Ovary (tissue), 7 donors: ENCODE measurements around a stretch of chr13.

- PRO-cap, 7 experiments: peak in 2 of 7 experiments; most common plus-strand start chr13:111844355 (in 2)
- RAMPAGE, long total RNA, 2 experiments: no peak in any of the 2 experiments
Observed at GRCh38 chr13:111844288-111844430, 222.8 kb upstream of the SOX1 start.

GRCh38 chr13:112229462-112229974, 146.6 kb upstream of the SPACA7 start:
- PRO-cap, 7 experiments: no peak in any of the 7 experiments
- RAMPAGE, long total RNA, 2 experiments: no peak in any of the 2 experiments

DNA sequence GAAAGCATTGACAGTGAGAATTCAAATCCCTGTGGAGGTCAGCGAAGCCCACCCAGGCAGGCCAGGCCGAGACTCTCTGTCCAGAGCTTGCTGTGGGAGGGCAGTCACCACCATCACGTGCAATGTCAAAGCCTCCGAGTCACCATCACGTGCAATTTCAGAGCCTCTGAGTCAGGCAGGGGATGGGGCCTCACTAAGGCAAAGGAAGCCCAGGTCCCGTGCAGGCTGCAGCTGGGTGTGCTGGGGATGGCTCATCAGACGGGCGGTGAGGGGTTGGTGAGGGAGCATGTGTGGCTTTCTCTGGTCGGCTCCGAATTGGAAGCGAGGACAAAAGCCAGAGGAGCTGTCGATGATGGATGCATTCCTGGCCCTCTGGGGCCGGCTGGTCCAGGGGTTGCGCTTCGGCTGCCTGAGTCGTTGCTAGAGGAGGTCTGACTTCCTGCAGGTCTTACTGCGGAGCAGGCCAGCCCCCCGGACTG, 18.8 kb downstream of the SPACA7 start:
- PRO-cap, 7 experiments: no peak in any of the 7 experiments
- RAMPAGE, long total RNA, 2 experiments: no peak in any of the 2 experiments

DNA sequence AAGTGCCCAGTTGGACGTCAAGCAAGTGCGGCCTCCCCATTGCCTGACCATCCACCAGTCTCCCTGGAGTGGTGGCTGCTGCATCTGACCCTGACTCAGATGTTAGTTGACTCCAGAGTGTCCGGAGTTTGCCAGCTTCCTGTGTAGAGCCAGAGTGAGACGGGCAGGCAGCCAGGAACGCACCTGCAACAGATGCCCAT, 45.9 kb upstream of the ATP11A start:
- PRO-cap, 7 experiments: no peak in any of the 7 experiments
- RAMPAGE, long total RNA, 2 experiments: no peak in any of the 2 experiments

GRCh38 chr13:112670045-112670470, 19.8 kb upstream of the ATP11A start:
- PRO-cap, 7 experiments: no peak in any of the 7 experiments
- RAMPAGE, long total RNA, 2 experiments: no peak in any of the 2 experiments

DNA sequence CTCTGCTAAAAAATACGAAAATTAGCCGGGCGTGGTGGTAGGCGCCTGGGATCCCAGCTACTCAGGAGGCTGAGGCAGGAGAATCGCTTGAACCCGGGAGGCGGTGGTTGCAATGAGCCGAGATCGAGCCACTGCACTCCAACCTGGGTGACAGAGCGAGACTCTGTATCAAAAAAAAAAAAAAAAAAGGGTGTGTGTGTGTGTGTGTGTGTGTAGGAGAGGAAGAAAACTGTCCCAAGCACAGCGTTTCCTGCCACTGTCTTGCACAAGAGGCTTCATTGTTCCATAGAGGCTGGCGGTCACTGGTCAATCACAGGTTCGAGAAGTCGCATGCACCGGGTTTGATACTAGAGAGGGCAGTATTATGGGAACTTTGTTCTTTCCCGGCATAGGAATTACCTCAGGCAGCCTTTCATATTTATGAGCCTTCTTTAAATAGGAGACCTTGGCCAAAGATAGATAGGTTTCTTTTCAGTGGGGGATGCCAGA, 1.5 kb downstream of the ATP11A start:
- PRO-cap, 7 experiments: no peak in any of the 7 experiments
- RAMPAGE, long total RNA, 2 experiments: no peak in any of the 2 experiments

DNA sequence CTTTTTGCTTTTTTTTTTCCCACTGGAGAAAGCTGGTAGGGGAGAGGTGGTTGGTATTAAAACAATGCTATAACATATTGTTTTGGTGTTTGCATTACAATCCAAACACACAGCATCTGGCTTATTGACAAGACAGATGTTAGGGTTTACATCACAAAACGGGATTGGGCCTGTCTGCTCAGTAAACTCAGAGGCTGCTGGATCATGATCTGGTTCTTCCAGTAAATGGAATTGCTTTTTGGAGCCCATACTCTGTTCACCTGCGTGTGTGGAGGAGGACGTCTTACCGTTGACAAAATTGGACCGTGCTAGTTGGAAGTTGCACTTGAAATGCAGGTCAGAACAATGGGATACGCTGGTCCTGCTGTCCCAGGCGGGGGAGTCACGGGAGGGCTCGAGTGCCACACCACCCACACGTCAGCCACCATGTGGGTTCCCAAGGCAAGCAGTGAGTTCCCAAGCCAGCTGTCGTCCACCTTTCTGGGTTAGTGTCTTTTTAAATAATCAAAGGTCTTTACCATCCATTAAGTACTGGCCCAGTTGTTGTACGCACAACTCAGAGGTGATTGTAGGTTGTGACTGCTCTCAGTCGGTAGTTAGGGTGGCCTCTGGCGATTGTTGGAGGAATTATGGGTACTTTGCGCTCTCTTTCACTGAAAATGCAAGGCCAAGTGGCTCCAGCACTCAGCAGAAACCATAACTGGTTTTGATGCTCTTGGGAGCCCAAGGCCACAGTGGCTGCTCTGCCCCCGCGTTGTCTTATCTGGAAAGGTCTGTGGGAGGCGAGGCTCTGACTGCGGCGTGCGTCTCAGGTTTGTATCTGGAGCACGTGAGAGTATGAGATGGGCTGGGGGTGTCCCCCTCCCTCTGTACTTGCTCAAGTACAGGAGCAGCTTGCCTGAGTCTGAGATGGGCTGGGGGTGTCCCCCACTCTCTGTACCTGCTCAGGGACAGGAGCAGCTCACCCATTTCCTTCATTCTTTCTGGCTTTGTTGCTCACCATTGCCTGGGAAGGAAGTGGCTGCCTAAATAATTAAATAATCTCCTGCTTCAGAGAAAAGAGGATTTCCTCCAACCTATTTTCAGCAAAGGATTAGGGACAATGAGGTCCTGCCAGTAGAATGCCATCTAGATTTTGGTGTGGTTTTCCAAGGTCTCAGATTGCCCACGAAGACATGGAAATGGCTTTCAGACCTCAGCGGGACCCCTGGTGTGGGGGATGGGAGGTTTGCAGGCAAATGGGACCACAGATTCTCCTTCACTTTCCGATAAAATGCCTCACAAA, 14.3 kb downstream of the ATP11A start:
- PRO-cap, 7 experiments: peak in 1 of 7 experiments; most common plus-strand start position 901 of the sequence (in 1); most common minus-strand start position 568 of the sequence (in 1)
- RAMPAGE, long total RNA, 2 experiments: no peak in any of the 2 experiments

GRCh38 chr13:112740539-112741169, 50.8 kb downstream of the ATP11A start:
- PRO-cap, 7 experiments: peak in 7 of 7 experiments; most common plus-strand start chr13:112740770 (in 5); most common minus-strand start chr13:112740696 (in 5)
- RAMPAGE, long total RNA, 2 experiments: no peak in any of the 2 experiments

GRCh38 chr13:112767656-112768185, 77.9 kb downstream of the ATP11A start:
- PRO-cap, 7 experiments: no peak in any of the 7 experiments
- RAMPAGE, long total RNA, 2 experiments: no peak in any of the 2 experiments

- PRO-cap, 7 experiments: no peak in any of the 7 experiments
- RAMPAGE, long total RNA, 2 experiments: no peak in any of the 2 experiments
Observed at GRCh38 chr13:112814762-112815369, 125.0 kb downstream of the ATP11A start.

GRCh38 chr13:112884189-112884765, 84.7 kb upstream of the MCF2L start:
- PRO-cap, 7 experiments: no peak in any of the 7 experiments
- RAMPAGE, long total RNA, 2 experiments: no peak in any of the 2 experiments

DNA sequence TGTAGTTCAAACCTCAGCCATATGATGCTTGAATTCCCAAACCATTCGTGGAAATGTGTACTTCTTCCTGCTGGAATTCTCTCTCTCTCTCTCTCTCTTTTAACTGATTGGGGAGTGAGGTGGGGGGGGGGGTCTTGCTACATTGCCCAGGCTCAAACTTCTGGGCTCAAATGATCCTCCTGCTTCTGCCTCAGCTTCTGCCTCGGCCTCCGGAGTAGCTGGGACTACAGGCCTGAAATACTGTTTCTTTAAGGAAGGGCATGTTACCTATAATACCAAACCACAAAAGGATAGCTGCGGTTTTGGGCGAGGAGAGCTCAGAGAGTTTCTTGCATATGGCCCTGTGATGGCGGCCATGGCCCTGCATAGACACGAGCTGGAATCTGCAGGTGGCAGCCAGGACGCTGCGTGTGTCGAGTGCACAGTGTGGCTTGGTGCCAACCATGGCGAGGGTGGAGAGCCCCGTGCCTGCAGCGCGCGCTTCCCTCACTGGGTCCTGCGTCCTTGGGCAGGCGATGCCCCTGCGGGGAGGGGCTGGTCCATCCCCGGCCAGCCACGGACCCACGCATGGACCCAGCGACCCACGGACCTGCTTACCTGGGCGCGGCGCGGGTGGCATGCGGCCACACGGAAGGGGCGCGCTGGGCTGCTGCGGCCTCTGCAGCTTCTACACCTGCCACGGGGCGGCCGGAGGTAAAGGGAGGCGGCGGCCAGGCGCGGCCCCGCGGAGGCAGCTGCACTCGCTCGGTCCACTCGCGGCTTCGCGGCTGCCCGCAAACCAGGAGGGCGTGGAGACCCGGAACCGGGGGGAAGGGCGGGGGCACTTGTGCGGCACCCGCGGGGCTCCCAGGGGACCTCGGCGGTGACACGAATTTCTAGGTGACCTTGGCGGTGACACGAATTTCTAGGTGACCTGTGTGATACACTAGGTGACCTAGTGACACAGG, 719 bp upstream of the MCF2L start:
- PRO-cap, 7 experiments: no peak in any of the 7 experiments
- RAMPAGE, long total RNA, 2 experiments: no peak in any of the 2 experiments

DNA sequence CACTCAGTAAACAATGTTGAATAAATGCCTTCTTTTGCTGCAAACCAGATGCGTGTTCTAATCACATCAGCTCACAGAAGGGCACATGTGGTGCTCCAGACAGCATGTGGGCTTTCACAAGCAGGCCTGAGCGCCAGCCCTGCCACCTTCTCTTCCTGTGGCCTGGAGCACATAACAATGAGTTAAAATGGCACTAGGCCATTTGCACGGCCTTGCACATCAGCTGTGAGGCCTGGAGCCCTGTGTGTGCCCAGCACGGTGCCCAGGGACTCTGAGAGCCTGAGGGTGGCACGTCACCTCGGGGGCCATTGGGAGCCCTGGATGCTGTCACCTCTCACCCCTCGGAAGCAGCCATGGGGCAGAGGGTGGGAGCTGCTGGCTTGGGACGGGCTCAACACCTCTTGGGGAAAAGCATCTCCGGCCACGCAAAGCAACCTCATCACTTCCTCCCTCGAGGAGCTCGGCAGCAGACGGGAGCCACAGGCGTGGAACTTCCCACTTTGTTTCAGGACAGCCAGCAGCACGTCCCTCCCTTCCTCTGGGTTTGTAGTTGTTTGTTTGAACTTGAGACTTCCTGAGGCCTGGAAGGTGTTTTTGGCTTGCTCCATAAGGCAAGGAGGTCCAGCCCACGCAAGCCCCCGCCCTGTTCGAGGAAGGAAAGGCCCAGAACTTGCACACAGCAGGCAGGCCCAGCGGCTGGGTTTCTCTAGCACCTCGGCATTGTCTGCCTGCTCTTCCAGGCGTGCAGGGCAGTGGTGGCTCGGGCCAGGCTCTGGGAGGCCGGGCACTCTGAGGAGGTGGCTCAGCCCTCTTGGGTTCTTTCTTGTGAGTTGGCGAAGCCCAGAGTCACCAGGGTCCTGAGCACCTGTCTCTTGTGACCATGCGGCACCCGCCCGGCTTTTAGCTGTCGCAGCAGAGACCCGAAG, 9.9 kb downstream of the MCF2L start:
- PRO-cap, 7 experiments: peak in 3 of 7 experiments; most common plus-strand start position 720 of the sequence (in 3)
- RAMPAGE, long total RNA, 2 experiments: start-site peak on the plus strand in 2 of 2 experiments, centred at positions 684 to 699 of the sequence, 12 to 15 reads per replicate

DNA sequence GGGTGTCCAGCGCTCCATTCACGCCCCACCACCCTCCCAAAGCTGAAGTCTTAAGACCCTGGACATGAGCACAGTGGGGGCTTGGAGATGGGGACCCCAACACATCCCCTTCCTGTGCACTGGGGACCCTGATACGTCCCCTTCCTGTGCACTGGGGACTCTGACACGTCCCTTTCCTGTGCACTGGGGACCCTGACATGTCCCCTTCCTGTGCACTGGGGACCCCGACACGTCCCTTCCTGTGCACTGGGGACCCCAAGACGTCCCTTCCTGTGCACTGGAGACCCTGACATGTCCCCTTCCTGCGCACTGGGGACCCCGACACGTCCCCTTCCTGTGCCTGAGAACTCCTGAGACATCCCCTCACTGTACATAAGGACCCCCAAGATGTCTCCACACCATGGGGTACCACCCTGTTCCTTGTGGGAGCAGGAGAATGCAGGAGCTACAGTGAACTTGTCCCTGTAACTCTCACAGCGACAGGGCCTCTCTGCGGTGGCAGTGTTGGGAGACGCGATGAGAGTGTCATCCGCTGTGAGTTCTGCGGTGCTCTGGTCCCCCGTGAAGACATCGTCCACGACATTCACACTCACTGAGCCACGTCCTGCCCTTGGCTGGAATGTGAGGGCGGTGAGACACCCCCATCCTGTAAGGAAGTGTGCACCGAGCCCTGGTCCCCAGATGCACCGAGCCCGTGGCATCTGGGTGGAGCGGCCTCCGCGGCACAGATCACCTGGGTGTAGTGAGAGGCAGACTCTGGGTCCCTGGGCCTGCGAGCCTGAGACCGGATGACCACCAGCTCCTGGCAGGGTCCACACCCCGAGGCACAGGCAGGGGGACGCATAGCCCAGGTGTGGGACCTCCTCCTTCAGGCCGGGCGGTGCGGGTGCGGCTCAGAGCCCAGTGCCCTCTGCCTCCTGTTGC, 12.1 kb downstream of the MCF2L start:
- PRO-cap, 7 experiments: no peak in any of the 7 experiments
- RAMPAGE, long total RNA, 2 experiments: no peak in any of the 2 experiments

DNA sequence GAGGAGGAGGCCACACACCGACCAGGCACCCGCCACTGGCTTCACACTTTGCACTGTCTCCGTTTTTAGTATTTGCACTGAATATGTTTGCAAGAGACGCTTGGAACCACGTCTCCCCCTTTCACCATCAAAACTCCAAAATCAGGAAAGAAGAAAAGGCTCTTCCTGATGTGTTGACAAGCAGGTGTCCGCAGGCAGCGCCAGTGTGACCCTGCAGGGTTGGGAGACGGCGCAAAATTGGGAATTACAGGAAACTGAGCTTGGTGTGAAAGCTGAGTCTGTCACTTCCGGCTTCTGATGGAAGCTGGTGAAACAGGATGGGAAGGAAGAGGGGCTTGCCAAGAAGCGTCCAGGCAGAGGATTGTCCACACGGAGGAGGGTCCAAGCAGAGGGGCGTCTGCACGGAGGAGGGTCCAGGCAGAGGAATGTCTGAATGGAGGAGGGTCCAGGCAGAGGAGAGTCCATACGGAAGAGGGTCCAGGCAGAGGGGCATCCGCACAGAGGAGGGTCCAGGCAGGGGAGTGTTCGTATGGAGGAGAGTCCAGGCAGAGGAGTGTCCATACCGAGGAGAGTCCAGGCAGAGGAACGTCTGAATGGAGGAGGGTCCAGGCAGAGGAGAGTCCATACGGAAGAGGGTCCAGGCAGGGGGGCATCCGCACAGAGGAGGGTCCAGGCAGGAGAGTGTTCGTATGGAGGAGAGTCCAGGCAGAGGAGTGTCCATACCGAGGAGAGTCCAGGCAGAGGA, 26.0 kb upstream of the F7 start:
- PRO-cap, 7 experiments: peak in 2 of 7 experiments; most common plus-strand start position 284 of the sequence (in 1); most common minus-strand start position 239 of the sequence (in 1)
- RAMPAGE, long total RNA, 2 experiments: no peak in any of the 2 experiments

DNA sequence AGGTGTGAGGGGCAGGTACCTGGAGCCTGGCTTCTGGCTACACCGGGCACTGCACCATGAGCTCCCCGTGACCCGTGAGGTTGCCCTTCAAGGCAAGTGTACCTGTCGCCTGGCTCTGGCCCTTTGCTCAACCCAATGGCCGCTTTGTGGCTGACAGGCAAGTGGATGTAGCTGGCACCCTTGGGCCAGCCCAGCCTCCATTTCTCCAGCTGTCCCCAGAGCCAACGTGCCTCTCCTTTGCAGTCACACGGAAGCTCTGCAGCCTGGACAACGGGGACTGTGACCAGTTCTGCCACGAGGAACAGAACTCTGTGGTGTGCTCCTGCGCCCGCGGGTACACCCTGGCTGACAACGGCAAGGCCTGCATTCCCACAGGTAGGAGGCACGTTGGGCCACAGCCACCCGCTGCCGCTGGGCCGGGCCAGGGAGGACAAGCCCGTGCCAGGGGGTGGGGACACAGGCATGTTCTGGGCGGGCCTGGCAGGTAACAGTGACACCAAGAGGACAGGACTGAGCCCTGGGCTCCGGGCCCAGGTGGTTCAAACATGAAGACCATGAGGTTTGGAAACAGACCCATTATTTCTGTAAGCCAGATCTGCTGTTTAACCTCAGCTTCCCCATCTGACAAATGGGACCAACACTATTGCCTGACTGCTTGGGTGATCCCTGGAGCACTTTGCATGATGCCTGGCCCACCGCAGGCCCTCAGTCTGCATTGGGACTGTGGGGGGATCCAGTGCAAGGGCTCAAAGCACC, 17.6 kb upstream of the PROZ start:
- PRO-cap, 7 experiments: no peak in any of the 7 experiments
- RAMPAGE, long total RNA, 2 experiments: no peak in any of the 2 experiments

DNA sequence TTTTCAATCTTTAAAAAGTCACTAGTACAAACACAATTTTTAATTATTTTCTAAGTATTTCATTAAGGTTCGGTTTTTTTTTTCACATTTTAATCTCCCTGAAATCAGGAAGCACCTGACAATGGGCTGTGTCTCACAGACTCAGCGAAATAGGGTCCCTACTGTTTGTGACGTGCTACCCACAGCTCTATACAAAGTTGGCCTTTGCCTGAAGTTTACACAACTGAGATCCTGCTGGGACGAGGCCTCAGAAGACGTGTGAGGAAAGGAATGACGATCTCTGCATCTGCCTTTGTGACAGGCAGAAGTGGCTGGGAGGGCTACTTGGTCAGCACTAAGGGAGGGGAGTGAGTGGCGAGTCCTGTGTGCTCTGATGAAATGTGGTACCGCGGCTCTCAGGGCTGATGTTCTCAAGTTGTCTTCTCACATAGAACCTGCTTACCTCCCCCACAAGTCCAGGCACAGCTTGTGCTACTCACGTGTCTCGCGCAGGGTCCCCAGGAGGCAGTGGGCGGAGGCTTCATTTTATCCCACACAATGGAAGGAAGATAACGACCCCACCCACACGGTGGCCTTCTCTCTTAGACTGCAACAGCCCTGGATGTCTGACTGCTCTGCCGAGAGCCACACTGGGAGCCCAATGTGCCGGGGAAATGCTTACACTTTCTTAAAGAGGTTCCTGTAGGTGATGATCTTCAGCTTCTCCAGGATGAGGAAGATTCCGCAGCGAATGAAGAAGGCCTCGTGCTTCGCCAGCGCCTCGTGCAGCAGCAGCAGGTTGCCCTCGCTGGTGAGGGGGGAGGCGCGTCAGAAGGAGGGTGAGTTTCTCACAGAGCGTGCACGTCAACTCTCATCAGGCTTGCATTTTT, 21.0 kb downstream of the PROZ start:
- PRO-cap, 7 experiments: no peak in any of the 7 experiments
- RAMPAGE, long total RNA, 2 experiments: no peak in any of the 2 experiments

- PRO-cap, 7 experiments: no peak in any of the 7 experiments
- RAMPAGE, long total RNA, 2 experiments: no peak in any of the 2 experiments
Observed at GRCh38 chr13:113229160-113229676, 19.8 kb downstream of the CUL4A start.

DNA sequence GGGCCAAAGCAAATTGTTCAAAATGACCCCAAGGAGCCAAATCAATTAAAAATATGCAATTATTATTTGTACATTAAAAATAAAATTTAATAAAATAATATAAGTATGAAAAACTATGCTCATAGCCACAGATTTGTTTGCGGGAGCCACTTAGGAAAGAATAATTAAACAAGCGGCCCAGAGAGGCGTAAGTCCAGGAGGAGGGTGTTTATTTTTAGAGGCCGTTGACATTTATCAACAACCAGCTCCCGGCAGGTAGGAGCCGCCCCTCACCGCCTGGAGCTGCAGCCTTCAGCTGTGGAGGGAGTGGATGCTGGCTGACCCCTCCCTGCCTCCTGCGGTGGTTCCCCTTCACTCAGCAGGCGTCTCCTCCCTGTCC, 16.0 kb upstream of the GRTP1 start:
- PRO-cap, 7 experiments: no peak in any of the 7 experiments
- RAMPAGE, long total RNA, 2 experiments: no peak in any of the 2 experiments

DNA sequence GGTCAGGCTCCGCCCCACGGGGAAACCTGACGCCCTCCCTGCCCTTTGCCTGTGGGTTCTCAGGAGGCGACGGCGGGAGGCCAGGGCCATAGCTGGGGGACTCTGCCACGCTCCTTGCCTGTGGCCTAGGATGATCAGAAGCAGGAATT, 41.3 kb upstream of the GRTP1 start:
- PRO-cap, 7 experiments: no peak in any of the 7 experiments
- RAMPAGE, long total RNA, 2 experiments: no peak in any of the 2 experiments